Temporal lobe (tissue), 2 donors: ENCODE measurements around a stretch of chr20.

DNA sequence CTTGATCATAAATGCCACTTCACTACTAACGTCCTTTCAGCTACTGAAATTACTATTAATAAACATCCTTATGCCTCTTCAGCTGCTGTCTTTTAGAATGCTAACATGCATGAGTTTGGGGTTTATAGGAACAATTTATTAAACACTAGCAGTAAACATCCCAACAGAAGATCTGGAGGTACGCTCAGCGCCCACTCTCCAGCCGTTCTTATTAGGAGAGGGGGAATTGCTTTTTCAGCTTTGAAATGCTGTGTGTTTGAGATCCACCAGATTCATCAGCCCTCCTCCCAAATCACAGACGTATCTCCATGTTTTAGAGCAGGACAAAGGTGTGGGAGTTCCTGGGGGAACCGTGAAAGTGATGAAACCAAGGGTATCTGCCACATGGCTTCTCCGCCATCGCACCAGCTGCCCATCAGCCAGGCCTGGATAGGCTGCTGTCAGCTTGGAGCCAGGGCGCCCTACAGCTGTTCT, 52.6 kb downstream of the SNAP25 start:
- RAMPAGE, long total RNA = no peak

DNA sequence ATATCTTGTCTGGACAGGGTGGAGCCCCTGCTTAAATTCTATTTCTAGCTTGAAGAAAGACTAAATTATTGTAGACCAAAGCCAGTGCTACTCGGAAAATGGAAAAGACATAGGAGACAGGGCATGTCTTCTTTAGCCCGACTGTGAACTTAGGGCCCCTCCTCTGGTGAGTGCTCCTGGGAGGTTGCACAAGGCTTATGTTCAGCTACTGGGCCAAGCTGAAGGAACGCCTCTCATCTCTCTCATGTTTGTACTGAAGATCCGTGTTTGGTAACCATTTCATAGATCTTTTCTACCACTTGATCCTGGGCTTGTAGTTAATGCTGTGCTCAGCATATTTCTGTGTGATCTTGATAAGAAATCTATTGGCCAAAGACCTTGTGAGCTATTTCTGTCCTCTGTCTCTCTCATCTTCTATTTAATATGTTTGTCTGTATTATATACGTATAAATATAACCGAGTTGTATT, 70.3 kb downstream of the SLX4IP start:
- RAMPAGE, long total RNA = no peak

GRCh38 chr20:10637628-10637948, 36.2 kb downstream of the JAG1 start:
- RAMPAGE, long total RNA = no peak

DNA sequence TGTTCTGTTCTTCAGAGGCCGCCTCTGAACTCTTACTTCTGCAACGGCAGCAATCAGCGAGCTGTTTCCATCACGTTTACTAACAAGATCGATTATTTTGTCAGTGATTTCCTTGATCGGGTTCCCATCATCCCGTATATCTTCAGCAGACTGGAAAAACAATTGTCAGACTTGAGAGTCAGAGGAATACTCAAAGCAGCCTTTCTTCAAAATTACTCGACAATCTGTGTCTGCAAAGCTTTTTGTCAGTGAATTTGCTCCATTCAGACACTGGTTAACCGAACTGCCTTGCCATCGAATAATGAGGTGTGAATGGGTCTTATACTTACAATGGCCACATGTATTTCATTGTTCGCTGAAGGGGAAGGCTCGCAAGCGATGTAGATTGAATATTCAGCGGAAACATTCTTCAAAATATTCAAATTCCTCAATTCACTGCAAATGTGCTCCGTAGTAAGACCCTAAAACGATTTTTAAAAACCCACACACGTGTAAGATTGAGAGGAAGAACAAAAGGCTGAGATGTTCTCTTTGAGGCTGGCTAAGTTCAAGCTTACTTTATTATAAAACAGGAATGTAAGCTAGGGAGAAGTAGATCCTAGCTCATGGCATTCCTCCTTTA, 32.9 kb downstream of the JAG1 start:
- RAMPAGE, long total RNA = no peak

- RAMPAGE, long total RNA = no peak
These were observed 37.5 kb upstream of the JAG1 start for GRCh38 chr20:10711195-10711754.

DNA sequence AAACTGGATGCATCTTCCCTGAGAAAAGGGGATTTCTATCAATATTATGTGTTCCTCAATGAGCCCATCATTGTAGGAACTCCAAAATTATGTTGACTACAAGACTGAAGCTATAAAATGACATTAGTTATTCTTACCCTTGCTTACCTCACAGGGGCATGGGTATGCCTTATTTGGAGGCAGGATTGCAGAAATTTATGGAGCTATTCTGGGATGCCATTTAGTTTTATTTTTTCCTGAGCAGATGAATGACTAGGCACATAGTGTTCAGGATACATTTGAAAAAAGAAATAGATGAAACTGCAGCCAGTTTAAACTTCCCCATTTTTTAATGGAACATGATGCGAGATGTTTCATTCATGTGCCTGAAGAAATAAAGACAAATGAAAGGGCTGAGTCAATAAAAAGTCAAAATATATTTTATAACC, 399.2 kb upstream of the JAG1 start:
- RAMPAGE, long total RNA = no peak

DNA sequence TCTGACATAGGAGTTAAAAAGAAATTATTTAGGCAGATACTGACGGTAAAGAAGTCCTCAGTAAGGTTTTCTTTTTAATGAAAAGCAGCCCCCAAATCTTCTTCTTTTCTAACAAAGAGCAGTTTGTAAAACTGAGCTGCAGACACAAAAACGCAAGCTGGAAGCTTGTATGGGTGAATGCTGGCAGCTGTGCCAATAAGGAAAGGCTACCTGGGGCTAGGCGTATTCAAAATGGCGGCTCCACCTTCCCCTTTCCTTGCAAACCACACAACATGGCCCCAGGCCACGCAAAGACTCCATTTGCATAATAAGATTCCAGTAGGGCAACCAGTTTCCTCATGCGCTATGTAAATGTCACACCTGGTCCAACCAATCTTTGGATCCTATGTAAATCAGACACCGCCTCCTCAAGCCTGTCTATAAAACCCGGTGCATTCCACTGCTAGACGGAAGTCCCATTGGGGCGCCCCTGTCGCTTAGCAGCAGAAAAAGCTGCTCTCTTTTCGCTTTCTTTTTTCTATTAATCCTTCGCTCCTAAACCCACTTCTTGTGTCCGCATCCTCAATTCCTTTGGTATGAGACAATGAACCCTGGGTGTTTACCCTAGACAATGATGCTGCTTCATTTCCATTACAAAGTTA, 505.9 kb upstream of the BTBD3 start:
- RAMPAGE, long total RNA = no peak

DNA sequence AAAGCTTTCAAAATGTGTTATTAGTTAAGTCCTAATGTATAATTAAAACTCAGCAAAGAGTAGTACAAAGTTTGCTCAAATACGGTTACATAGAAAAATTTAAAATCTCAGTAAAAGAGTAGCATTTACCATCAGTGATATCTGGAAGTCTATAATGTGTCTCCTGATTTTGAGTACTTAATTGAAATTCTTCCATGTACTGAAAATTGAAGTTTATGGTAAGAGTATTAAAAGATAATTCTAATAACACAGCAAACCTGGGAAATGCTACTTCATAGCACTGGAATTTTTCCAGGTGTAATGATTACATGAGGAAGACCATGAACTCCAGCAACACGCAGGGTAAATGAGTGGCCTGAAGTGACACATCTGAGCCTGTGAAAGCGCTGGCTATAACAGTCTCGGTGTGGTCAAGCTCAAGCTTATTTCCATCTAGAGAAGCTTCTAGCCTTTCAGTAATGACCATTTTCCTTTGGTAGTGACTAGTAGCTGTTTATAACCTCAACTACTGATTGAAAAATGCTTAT, 203.2 kb downstream of the ISM1 start:
- RAMPAGE, long total RNA = no peak

- RAMPAGE, long total RNA = no peak
These were observed 177.7 kb downstream of the TASP1 start for GRCh38 chr20:13460781-13461640.

DNA sequence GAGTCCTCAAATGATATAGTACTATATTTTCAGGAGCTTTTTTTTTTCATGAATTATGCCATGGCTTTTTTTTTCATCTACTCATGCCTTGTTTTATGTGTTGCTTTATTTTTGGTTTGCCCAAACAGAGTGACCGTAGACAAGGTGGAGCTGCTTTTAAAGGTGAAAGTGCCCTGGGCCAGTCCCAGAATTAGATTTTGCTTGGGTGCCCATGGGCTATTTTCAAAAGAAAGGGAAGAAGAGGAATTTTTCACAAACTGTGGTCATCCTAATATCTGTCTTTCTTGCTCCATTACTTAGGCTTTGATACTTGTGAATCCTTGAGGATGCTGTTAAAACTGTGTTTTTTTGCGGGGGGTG, 66.7 kb downstream of the NDUFAF5 start:
- RAMPAGE, long total RNA = no peak

DNA sequence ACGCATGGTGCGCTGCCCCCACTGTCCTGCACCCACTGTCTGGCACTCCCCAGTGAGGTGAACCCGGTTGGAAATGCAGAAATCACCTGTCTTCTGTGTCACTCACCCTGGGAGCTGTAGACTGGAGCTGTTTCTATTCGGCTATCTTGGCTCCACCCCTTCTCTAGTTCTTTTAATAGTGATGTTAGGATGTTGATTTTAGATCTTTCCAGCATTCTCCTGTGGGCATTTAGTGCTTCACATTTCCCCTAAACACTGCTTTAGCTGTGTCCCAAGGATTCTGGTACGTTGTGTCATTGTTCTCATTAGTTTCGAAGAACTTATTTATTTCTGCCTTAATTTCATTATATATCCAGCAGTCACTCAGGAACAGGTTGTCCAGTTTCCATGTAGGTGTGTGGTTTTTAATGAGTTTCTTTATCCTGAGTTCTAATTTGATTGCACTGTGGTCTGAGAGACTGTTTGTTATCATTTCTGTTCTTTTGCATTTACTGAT, 130.2 kb upstream of the FLRT3 start:
- RAMPAGE, long total RNA = no peak

DNA sequence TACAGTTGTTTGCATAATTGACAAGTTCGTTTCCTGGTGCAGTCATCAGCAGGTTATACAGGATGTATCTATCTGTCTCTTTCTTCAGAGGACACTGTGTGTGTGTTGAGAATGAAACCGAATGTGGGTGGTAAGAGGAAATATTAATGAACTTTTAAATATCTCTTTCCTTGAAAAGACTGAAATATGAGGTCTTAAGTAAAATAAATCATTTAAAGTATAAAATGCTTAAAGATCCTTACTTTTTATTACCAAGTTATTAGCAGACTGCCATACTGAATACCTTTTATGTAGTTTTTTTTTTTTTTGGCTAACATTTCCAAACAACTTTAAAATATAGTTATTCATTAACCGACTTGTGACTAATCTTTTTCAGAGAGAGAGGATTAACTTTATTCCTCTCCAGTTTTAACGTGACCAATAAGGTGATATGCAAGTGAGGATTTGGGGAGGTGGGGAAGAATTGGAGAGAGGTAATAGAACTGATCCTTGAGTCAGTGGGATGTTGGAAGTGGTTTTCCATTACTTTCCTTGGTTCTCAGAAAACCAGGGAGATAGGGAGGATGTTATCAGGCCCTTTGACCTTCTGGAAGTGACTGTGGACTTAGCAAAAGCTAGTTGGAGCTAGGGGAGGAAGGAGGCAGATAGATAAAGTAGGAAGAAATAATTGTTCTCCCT, 380.0 kb upstream of the FLRT3 start:
- RAMPAGE, long total RNA = no peak

DNA sequence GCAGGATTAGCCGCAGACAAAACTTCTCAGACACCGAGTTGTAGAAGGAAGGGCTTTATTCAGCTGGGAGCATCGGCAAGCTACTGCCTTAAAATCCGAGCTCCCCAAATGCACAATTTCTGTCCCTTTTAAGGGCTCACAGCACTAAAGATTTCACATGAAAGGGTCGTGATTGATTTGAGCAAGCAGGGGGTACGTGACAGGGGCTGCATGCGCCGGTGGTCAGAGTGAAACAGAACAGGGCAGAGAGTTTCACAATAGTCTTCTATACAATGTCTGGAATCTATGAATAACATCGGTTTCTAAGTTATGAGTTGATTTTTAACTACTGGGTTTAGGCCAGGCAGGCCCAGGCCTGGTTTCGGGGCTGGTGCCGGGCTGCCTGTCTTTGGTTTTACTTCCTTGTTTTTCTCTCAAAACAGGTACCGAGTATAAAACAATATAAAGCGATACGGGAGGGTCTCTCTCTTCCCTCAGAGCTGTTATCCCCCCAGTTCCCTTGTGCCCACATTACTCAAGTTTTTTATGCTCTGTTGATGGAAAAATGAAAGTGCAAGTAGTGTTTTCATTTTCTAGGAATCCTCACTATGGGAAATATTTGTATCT, 587.4 kb downstream of the KIF16B start:
- RAMPAGE, long total RNA = no peak

- RAMPAGE, long total RNA = no peak
These were observed 16.8 kb downstream of the KIF16B start for GRCh38 chr20:16556304-16556925.

GRCh38 chr20:17006497-17006958, 220.3 kb upstream of the PCSK2 start:
- RAMPAGE, long total RNA = no peak

- RAMPAGE, long total RNA = no peak
These were observed 11.4 kb upstream of the DSTN start for GRCh38 chr20:17558271-17559004.

GRCh38 chr20:17575169-17575984, 5.5 kb downstream of the DSTN start:
- RAMPAGE, long total RNA = no peak

GRCh38 chr20:17590070-17590753, 20.3 kb downstream of the DSTN start:
- RAMPAGE, long total RNA = no peak

DNA sequence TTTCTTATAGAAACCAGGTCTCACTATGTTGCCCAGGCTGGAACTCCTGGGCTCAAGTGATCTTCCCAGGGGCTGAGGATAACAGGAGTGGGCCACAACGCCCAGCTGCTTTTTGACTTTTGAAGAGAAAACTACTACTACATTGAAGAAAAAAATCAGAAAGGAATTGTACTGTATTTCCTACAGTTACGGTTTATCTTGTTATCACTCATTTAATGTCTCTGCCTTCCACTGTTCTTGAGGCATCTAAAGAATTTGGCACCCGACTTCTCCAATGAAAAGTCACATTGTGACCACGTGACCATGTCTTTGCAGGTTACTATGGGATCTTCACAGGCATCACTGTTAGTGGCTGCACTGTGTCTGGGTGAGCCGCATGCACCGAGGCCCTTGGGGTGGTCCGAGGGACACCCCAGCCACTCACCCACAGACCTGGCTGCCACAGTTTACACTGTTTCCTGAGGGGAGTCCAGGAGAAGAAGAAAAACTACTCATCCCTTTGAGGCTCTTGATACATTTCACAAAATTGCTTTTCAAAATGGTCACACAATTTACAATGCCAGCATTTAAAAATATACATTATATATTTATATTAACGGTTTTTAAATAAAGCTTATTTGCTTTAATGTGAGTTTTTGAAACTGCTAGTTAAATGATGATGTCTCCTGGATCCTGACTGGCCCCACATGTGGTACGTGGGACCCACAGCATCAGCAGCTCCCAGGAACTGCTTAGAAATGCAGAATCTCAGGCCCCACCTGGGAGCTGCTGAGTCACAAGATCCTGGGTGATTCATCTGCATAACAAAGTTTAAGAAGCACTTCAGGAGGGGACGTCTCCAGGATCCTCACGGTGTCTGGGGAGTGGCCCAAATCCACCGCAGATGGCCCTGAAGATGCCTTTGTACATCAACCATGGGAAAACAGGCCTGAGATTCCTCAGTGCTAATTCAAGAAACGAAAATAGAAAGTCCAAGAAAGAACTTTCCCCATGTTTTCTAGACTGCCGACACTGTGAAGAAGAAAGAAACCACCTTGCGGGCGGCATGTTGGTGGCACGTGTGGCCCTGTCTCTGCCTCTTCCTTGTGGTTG, 26.5 kb downstream of the RRBP1 start:
- RAMPAGE, long total RNA = no peak

DNA sequence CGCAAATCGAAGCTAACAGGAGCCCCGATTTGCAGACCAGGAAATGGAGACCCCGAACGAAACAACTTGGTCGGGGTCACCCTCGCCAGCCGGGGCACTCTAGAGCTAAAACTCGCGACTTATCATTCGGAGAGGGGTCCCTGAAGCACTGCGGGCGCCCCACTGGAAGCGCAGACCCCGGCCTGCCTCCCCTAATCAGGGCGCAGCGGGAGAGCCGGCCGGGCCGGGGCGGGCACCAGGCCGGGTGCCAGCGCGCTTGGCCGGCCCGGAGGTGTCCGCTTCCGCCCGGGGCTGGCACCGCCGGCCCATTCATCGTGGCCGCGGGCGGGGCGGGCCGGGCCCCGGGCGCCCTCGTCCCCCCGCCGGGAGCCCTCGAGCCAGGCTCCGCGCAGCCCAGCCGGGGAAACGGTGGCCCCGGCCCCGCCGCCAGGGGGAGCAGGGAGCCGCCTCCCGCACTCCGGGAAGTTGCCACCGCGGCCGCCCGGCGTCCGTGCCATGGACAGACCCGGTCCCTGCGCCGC, 1.1 kb downstream of the RRBP1 start:
- RAMPAGE, long total RNA = no peak